ENCODE measurements around a stretch of chr7.

- CAGE, long polyA plus RNA: no peak
- RRBS: no CpG with 5 or more reads among the region's 5 CpGs
These were observed 1.0 kb downstream of the GARIN1A start for GRCh38 chr7:128673082-128673570.

DNA sequence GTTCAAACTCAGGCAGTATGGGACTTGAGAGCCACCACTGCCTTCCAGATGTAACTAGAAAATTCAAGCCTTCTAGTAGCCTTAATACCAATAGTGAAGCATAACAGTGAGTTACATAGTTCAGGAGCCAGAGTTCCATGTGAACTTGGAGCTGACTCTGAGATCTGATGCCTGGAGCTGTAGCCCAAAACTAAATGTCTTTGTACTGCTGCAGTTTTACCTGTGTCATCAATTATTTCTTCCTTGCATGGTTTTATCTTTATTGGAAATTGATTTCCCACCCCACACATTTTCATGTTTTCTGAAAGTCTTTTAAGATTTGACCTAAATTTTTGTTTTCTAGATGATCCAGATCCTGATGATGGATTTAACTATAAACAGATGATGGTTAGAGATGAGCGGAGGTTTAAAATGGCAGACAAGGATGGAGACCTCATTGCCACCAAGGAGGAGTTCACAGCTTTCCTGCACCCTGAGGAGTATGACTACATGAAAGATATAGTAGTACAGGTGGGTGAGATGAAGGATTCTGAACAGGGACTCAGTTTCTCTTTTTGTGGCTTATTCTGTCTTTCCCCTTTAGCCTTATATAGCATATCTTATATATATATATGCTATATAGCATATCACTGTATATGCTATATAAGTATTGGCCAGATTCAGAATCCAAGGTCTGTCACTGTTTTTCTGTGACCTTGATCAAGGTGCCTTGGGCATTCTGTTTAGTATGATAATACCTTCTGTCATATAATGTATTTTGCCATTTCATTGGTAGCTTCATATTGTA lies 16.9 kb downstream of the OPN1SW start:
- CAGE, long polyA plus RNA: no peak
- RRBS: no CpG with 5 or more reads among the region's 1 CpG

- CAGE, long polyA plus RNA: no peak
- RRBS: no CpG with 5 or more reads among the region's 11 CpGs
These were observed 18.3 kb upstream of the FLNC start for GRCh38 chr7:128811693-128812476.

- CAGE, long polyA plus RNA: no peak
- RRBS: no CpG with 5 or more reads among the region's 9 CpGs
These were observed 15.6 kb upstream of the FLNC start for GRCh38 chr7:128814403-128815223.

- CAGE, long polyA plus RNA: no peak
- RRBS: 78% methylated on average over 5 of the region's 26 CpGs
These were observed 6.6 kb downstream of the FLNC start for GRCh38 chr7:128836446-128837470.

GRCh38 chr7:128859902-128861038 lies 2.4 kb upstream of the ATP6V1F start:
- CAGE, long polyA plus RNA: no peak
- RRBS: no CpG with 5 or more reads among the region's 11 CpGs

GRCh38 chr7:128867263-128867718 lies 1.2 kb downstream of the ATP6V1FNB start:
- CAGE, long polyA plus RNA: no peak
- RRBS: no CpG with 5 or more reads among the region's 6 CpGs

DNA sequence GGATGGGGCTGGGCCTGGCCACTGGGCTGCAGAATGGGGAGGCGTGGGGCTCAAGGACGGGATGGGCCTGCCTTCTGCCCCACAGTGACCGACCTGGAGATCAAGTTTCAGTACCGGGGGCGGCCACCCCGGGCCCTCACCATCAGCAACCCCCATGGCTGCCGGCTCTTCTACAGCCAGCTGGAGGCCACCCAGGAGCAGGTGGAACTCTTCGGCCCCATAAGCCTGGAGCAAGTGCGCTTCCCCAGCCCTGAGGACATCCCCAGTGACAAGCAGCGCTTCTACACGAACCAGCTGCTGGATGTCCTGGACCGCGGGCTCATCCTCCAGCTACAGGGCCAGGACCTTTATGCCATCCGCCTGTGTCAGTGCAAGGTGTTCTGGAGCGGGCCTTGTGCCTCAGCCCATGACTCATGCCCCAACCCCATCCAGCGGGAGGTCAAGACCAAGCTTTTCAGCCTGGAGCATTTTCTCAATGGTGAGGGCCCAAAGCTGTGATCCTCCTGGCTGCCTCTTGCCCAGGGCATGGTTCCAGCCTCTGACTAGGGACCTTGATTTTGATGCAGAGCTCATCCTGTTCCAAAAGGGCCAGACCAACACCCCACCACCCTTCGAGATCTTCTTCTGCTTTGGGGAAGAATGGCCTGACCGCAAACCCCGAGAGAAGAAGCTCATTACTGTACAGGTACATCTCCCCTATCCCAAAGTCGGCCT lies 10.1 kb downstream of the IRF5 start:
- CAGE, long polyA plus RNA: no peak
- RRBS: no CpG with 5 or more reads among the region's 20 CpGs

DNA sequence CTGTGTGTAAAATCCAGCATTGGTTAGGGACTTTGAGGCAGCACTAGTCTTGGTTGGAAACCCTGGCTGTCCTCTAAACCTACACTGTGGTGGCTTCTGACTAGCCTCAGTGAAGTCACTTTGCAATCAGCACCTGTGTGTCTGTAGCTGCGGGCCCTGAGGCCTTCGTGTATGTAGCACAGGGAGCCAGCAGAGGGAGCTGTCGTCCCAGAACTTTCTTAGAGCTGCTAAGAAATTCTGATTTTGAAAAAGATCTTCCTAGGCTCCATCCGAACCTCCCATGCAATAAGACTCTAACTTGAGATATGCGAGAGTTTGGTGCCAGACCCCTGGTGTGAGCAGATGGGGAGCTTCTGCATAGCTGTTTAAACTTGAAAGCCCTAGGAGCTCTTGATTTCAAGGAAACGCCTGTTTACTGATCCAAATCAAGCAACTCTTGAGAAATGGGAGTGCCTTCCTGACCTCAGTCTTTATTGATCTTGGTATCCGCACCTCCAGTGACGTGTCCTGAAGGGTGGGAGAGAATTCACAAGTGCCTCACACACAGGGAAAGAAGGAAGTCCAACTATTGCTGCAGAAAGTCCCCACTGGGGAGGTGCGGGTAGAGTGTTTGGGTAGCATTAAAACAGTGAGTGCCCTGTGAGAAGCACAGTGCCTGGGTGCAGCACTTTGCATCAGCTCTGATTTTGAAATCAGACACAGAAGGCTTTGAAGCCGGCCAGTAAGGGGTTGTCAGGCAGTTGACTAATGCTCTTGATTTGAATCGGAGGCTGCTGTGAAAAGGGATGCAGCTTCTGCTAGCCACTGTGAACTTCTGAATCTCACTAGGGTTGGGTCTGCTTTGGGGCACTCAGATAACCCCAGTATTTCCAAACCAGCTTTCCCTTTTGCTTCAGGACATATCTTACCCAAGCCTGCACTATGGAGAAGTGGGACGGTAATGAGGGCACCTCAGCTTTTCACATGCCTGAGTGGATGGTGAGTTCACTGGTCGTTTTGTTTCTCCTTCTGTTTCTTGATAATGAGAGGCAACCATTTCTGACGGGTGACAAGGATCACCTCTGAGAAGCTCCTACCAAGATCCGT lies 66.3 kb upstream of the STRIP2 start:
- CAGE, long polyA plus RNA: no peak
- RRBS: no CpG with 5 or more reads among the region's 15 CpGs

DNA sequence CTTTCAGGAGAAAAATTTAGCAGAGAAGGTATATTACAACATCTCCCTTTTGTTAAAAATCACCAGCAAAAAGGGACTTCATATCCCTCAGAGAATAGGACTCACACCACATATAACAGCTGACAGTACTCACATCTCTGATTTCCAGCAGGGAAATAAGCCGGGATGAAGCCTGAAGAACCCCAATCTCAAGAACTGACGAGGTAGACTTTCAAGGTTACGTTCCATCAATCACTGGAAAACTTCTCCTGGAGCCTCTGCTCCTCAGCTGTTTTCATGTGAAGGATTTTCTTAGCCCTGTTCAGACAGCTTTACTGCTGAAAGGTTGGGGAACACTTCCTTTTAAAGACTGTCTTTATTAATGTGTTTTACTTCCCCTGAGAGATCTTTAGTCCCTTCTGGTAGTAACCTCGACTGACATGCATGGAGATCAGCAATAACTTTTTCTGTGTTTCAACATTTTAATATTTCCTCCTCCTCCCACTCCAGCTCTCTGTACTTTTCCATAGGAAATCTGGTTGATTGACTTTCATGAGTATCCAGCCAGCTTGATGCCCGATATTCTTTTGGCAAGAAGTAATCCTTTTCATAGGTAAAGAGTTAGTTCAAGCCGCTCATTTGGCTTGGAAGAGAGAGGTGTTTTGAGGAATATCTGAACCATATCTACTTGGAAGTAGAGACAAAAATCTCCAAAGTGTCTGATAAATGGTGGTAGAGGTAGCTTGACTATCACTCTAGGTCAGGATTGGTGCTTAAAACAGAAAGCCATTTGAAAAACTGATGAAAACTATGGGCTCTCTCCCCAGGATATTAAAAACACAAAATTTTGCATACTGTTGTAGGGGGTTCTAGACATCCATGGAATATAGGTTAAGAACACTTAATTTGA lies 62.7 kb upstream of the STRIP2 start:
- CAGE, long polyA plus RNA: no peak
- RRBS: no CpG with 5 or more reads among the region's 6 CpGs

GRCh38 chr7:129410356-129410608 lies 23.9 kb upstream of the STRIP2 start:
- CAGE, long polyA plus RNA: no peak
- RRBS: no CpG with 5 or more reads among the region's 5 CpGs

DNA sequence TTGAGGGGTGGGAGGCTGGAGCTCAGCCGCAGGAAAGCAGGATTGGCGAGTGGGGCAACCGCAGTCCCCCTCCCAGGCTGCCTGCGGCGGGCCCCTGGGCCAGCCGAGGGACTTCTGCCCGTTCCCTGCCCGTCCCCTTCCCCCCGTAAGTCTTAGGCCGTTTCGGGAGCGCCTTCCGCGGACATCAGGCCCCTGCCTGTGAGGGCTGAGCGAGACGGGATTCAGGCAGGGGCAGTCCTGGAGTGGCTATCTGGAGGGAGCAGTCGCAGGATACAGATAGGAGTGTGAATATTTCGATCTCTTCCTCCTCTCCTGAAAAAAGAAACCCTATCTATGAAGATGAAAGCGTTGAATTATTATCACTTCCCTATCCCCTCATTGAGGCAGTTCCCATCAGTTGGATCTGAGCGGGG lies 748 bp downstream of the STRIP2 start:
- CAGE, long polyA plus RNA: no peak
- RRBS: no CpG with 5 or more reads among the region's 20 CpGs

DNA sequence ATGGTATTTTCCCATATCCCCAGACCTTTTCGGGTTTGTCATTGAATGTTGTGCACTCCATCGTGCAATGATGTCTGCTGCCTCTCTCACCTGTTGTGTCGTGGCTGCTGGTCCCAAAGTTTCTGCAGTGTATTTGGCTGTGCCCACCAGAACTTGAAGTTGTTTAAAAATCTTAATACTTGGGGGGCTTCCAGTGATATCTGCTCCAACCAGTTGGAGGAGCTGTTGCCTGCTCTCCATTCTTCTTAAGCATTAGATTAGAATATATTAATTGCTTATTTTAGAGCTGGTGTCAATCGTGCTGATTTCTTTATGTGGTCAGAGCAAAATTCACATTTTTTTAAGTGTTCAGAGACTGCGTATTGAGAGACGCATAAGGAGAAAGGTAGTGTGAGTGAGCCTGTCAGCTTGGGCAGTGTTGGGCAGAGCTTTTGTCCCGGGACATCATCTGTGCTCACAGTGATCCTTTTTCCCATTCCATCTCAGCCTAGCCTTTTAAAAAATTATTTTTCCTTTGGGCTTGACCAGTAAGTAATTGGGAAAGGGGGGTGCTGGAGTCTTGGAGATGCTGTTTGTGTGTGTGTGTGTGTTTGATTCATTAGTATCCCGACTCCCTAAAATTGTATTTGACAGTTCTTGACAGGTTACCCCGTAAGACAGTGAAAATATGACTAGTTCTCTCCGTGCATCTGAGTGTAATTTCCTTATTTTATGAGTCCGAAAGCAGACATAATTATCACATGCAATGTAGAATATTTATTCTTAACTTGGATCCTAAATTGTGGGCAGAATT lies 1.4 kb downstream of the NRF1 start:
- CAGE, long polyA plus RNA: no peak
- RRBS: no CpG with 5 or more reads among the region's 11 CpGs

- CAGE, long polyA plus RNA: no peak
- RRBS: no CpG with 5 or more reads among the region's 4 CpGs
These were observed 7.3 kb downstream of the NRF1 start for GRCh38 chr7:129618600-129619350.

DNA sequence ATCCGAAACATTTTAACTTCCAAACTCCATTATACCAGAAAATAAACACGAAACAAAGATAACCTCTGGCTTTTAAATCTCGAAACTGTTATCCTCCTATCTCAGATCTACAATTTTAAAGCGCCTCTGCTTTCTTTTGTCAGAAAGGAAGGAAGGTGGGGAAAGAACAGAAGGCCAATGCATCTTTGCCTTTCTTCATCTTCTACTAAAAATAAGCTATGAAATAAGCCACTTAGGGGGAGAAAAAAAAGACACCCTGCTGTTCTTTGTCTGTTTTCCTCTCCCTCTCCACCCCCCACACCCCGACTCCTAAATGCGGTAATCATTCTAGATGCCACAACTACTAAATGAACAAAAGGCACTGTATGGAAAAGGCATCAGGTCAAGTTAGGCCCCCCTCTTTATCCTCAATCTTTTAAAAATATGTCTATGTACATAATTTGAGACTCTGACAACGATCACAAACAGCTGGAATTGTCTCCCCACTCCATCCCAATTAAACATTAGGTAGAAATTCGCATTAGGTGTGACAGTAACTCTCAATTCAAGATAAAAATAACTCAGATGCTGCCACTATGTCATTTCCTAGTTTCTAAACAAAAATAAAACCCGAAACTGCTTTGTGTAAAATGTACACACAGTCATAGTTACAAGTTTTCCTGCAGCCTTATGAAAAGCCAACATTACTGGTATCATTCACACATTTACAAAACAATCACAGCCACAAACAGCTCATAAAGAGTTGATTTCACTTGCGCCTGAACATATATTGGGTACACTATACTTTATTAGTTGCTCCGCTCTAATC lies 2.4 kb downstream of the UBE2H start:
- CAGE, long polyA plus RNA: no peak
- RRBS: no CpG with 5 or more reads among the region's 11 CpGs

GRCh38 chr7:130059414-130060007 lies 8.3 kb upstream of the ZC3HC1 start:
- CAGE, long polyA plus RNA: no peak
- RRBS: no CpG with 5 or more reads among the region's 6 CpGs

- CAGE, long polyA plus RNA: no peak
- RRBS: no CpG with 5 or more reads among the region's 8 CpGs
These were observed 60.8 kb downstream of the TMEM209 start for GRCh38 chr7:130144244-130144884.

DNA sequence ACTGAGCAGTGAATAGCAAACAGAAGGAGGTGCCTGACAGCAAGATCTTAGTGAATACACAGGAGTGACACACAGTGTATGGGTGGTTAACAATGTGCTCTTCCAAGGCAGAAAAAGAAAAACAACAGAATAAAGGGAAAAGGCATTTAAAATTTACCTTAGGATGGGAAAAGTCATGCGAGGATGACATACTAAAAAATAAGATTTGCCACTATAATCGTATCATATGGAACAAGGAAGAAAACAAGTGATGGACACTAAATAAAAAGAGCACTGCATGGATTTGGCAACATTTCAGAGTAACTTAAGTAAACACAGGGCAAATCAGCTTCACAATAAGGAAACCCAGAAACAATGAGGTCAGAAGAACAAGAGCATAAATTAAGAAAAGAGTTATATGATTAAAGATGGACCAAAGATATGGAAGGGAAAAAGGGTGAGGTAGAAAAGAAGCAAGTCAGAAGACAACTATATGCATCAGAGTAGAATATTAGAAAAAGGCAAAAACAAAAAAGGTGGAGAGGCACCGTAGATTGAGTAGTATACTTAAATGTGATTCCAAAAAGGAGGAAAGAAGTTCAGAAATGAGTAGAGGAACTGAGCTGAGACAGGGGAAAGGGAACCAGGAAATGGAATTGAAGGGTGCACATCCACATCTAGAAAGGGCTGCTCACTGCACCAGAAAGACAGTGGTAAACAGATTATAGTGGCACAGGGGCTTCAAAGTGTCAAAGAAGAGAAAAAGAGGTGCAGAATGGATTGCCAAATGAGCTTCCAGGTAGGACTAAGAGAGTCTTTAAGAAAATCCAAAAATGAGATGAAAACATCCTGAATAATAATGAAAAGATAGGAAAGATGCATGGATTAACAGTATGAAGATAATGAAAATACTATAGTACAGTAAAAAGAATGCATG lies 29.8 kb downstream of the MEST start:
- CAGE, long polyA plus RNA: no peak
- RRBS: no CpG with 5 or more reads among the region's 3 CpGs

- CAGE, long polyA plus RNA: no peak
- RRBS: no CpG with 5 or more reads among the region's 3 CpGs
These were observed 132.6 kb upstream of the KLF14 start for GRCh38 chr7:130866618-130867035.

GRCh38 chr7:130925466-130925785 lies 191.4 kb upstream of the KLF14 start:
- CAGE, long polyA plus RNA: no peak
- RRBS: no CpG with 5 or more reads among the region's 5 CpGs

Data from mammary epithelial cell (primary cell).